ENCODE results near the gene FOXD4L6.

GRCh38 chr9:41128546-41128943 is at the start of gene FOXD4L6:
TSS of gene FOXD4L6 (minus strand) at chr9:41128681.
- RRBS = no CpG with 5 or more reads among the region's 15 CpGs
CAGE:
- cytosol, long polyA plus RNA = no peak
- long polyA plus RNA = no peak
- nucleus, long polyA plus RNA = no peak

GRCh38 chr9:41740987-41741244 is 388.3 kb downstream of the CNTNAP3B start:
- RRBS = no CpG with 5 or more reads among the region's 4 CpGs
CAGE:
- cytosol, long polyA plus RNA = no peak
- long polyA plus RNA = no peak
- nucleus, long polyA plus RNA = no peak

DNA sequence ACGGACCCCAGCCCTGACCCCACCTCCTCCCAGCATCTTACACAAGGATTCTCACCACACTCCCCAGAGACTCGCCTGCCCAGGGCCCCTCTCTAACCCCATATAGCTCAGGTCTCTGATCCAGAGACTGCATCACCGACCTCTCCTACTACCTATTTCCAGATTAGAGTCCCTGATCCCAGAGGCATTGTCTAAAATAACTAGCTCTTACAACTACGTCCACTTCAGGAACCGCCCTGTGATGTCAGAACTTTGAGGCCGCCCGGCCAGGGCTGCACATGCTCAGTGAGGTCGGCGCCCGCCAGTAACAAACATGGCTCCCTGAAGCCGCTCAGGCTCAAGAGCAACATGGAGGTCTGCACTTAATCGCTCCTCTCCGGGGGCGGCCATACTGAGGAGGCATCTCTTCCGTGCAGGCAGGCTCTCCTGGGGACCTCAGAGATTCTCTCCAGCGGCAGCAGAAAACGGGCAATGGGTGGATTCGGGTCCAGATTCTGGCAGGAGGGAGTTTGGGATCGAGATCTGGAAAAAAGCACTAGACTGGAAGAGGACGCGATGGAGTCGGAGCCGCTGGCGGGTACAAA is 1186.1 kb downstream of the SPATA31A7 start:
- RRBS = no CpG with 5 or more reads among the region's 24 CpGs
CAGE:
- cytosol, long polyA plus RNA = no peak
- long polyA plus RNA = no peak
- nucleus, long polyA plus RNA = no peak

DNA sequence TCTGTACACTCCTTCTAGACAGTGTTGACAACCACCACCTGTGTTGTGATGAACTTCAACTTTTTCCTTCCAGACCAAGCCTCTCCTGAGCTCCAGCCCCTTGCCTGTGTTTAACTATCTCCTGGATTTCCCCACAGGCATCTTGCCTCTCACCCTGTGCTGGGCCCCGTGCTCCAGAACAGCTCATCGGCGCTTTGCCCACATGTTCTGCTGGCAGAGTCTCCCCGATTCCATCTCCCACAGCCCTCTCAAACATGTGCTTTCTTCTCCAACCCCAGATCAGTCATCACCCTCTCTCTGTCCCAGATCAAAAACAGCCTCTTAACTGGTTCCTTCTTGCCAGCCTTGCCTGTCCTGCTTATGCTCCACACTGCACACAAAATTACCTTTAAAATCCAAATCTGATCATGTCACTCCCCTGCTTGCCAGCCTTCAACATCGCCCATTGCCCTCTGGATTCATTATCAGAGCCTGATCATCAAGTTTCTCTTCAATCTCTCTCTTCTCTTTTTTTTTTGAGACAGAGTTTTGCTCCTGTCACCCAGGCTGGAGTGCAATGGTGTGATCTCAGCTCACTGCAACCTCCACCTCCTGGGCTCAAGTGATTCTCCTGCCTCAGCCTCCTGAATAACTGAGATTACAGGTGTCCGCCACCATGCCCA is 1959.2 kb downstream of the FOXD4L5 start:
- RRBS = no CpG with 5 or more reads among the region's 6 CpGs
CAGE:
- cytosol, long polyA plus RNA = no peak
- long polyA plus RNA = no peak
- nucleus, long polyA plus RNA = no peak

GRCh38 chr9:63813842-63814327 is 1471.1 kb downstream of the FOXD4L5 start:
- RRBS = no CpG with 5 or more reads among the region's 14 CpGs
CAGE:
- cytosol, long polyA plus RNA = no peak
- long polyA plus RNA = no peak
- nucleus, long polyA plus RNA = no peak

DNA sequence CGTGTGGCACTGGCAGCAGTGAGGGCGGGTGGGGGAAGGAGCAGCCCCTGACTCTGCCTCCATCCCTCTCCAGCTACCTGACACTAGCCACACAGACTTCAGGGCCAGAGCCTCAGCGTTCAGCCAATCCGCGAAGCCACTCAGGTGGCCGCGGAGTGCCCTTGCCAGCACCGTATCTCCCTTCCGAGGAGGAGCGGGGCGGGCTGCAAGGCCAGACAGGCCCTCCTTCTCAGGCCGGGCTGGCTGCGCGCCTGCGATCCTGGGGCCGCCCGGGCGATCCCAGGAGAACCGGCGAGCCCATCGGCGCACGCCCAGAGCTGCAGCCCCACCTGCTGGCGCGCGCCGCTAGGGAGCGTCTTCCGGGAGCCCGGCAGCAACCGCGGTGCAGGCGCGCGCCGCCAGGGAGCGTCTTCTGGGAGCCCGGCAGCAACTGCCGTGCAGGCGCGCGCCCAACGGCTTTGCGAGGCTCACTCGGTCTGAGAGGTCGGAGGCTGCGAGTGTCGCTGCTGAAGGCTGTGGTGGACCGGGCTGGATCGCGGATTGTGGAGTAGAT is 916.0 kb downstream of the FOXD4L5 start:
- RRBS = no CpG with 5 or more reads among the region's 51 CpGs
CAGE:
- cytosol, long polyA plus RNA = no peak
- long polyA plus RNA = no peak
- nucleus, long polyA plus RNA = no peak

- RRBS = no CpG with 5 or more reads among the region's 2 CpGs
CAGE:
- cytosol, long polyA plus RNA = no peak
- long polyA plus RNA = no peak
- nucleus, long polyA plus RNA = no peak
Observed at GRCh38 chr9:64634092-64634403, 651.0 kb downstream of the FOXD4L5 start.

- RRBS = no CpG with 5 or more reads among the region's 1 CpG
CAGE:
- cytosol, long polyA plus RNA = no peak
- long polyA plus RNA = no peak
- nucleus, long polyA plus RNA = no peak
Observed at GRCh38 chr9:64870136-64870291, 415.0 kb downstream of the FOXD4L5 start.

- RRBS = no CpG with 5 or more reads among the region's 5 CpGs
CAGE:
- cytosol, long polyA plus RNA = no peak
- long polyA plus RNA = no peak
- nucleus, long polyA plus RNA = no peak
Observed at GRCh38 chr9:65143849-65144270, 141.1 kb downstream of the FOXD4L5 start.

GRCh38 chr9:65386622-65387257 is 101.7 kb upstream of the FOXD4L5 start:
- RRBS = no CpG with 5 or more reads among the region's 43 CpGs
CAGE:
- cytosol, long polyA plus RNA = no peak
- long polyA plus RNA = no peak
- nucleus, long polyA plus RNA = no peak

DNA sequence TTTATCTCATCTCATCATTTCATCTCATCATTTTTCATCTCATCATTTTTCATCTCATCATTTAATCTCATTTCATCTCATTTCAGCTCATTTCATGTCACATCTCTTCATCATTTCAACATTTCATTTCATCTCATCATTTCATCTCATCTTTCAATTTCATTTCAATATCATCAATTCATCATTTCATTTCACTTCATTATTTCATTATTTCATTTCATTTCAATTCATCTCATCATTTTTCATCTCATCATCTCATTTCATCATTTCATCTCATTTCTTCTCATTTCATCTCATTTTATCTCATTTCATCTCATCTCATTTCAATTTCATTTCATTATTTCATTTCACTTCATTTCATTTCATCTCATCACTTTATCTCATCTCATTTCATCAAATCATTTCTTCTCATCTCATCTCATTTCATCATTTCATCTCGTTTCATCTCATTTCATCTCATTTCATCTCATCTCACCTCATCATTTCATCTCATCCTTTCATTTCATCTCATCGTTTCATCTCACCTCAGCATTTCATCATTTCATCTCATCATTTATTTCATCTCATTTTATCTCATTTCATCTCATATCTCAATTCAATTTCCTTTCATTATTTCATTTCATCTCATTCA is 74.4 kb downstream of the FOXD4L4 start:
- RRBS = no CpG with 5 or more reads among the region's 2 CpGs
CAGE:
- cytosol, long polyA plus RNA = no peak
- long polyA plus RNA = no peak
- nucleus, long polyA plus RNA = no peak

- RRBS = no CpG with 5 or more reads among the region's 2 CpGs
CAGE:
- cytosol, long polyA plus RNA = no peak
- long polyA plus RNA = no peak
- nucleus, long polyA plus RNA = no peak
Observed at GRCh38 chr9:65811875-65812348, 75.0 kb downstream of the FOXD4L4 start.

DNA sequence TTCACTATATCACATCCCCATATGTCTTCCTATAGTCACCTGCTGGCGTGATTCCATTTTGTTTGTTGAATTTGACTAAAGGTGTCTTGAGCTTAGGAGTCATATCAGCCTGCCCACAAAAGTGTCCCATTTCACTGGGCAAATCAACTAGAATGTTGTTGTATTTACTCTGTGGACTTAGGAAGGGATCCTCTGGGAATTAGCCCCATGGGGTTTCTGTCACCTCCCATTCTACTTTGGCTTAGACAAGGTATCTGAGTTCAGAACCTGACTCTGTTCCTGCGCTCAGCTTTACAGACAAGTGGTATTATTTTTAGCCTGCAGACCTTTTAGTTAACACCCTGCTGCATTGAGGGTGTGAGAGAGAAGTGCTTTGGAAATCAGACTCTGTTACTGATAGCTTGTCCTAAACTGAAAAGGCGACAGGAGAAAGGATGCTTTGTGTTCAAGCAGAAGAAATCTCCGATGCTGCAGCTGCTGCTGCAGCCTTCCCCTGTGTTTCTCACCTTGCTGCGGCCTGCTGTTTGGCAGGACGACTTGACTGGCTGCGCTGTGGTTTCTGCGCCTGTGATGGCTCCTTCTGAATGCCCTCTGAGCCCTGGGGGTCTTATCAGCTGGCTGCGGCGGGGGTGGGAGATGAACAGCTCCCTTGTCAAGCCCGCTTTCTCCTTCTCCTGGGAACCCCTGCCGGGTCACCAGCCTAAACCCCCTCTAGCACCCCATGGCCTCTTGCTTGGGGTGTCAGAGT is 61.9 kb downstream of the PGM5 start:
- RRBS = no CpG with 5 or more reads among the region's 12 CpGs
CAGE:
- cytosol, long polyA plus RNA = no peak
- long polyA plus RNA = no peak
- nucleus, long polyA plus RNA = no peak

DNA sequence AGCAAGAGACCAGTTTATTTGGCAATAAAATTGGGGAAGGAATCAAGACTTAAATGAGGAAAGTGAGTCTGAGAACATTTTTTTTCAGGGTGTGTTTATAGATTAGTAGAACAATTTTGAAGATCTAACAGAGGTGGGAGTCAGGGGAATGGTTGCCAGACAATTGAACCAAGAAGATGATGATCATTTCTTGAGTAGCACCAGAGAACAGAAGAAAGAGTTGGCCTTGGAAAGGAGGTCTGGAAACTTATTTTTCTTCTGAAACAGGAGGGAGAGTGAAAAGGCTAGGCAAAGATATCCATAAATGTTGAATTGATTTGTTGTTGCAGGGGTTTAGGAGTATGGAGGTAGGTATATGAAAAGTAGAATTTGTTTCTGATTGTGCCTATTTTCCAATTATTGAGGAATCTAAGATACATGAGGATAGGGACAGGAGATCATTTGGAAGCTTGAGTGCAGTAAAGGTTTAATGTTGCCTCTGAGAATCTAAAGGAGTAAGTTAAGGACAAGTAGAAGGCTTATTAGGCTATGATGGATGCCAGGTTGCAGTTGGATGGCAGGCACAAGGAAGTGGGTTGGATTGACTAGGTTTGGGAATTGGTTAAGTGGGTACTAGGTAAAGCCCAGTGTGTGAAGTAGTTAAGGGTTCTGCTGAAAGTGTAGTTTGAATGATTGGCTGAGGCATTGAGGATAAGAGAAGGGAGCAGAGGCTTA is 4.8 kb downstream of the PABIR1 start:
CAGE:
- cytosol, long polyA plus RNA = no peak
- long polyA plus RNA = no peak
- nucleus, long polyA plus RNA = no peak

DNA sequence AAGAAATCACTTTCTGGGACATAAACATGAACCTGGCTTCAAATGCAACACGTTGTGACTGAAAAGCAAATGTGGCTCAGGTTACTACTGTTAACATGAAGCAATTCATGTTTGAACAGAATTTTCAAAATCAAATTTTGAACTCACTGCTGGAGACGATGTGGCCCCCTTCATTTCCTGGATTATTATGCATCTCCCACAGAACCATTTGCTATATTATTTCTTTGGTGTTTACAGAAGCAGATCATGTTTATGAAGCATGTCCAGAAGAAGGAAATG is 61.2 kb downstream of the PABIR1 start:
- RRBS = no CpG with 5 or more reads among the region's 2 CpGs
CAGE:
- cytosol, long polyA plus RNA = no peak
- long polyA plus RNA = no peak
- nucleus, long polyA plus RNA = no peak

DNA sequence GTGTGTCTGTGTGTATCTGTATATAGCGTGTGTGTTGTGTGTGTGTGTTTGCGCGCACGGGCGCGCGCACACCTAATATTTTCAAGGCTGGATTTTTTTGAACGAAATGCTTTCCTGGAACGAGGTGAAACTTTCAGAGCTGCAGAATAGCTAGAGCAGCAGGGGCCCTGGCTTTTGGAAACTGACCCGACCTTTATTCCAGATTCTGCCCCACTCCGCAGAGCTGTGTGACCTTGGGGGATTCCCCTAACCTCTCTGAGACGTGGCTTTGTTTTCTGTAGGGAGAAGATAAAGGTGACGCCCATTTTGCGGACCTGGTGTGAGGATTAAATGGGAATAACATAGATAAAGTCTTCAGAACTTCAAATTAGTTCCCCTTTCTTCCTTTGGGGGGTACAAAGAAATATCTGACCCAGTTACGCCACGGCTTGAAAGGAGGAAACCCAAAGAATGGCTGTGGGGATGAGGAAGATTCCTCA is 837 bp downstream of the FXN start:
- RRBS = no CpG with 5 or more reads among the region's 16 CpGs
CAGE:
- cytosol, long polyA plus RNA = no peak
- long polyA plus RNA = no peak
- nucleus, long polyA plus RNA = no peak

GRCh38 chr9:69172909-69173446 is 1.1 kb upstream of the TJP2 start:
- RRBS = no CpG with 5 or more reads among the region's 9 CpGs
CAGE:
- cytosol, long polyA plus RNA = no peak
- long polyA plus RNA = no peak
- nucleus, long polyA plus RNA = no peak

DNA sequence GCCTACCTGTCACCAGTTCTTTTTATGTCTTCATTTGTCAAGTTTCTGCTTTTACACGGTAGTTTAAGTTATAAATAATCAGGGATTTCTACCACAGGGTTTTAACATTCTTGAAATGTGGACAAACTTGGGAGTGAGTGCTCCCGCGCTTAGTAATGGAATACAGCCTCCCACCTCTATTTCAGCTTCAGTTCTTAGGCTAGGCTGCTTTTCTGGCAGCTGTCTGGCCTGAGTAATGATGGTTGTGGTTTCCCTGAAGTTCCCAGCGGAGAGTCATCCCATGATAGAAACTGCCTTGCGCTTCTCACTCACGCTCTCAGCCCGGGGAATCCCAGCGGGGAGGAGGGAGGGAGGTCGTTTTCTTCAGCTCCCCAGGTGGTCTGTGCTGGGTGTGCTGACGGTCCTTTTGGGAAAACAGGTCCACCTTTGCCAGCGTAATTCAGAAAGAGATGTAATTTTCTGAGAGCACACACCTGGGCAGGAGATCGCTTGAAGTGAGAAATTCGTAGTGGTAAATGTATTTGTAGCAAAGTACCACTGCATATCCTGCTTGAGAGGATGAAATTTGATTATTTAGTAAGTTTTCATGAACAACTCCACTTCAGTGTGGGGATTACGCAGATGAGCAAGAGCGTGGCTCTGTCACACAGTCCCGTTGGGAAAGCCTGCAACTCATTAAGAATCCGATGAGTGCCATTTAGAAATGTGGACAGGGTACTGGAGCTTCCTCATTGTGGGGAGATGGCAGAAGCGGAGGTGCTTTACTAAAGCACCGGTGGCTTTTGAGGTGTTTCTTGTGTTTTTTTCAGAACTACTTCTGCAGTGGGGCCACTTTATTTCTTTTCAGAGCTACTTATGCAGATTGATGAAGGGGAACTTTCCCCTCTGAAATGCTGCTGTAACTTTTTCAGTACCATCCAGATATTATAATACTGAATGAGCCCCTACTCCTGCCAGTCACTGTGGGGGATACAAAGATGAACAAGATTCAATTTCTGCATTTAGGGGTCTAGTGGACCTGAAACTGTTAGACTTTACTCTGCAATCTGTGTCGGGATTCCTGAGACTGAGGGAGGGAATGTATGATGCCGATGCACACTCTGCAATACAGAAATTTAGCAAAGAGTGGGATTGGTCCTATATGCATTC is 1.3 kb downstream of the TJP2 start:
- RRBS = no CpG with 5 or more reads among the region's 21 CpGs
CAGE:
- cytosol, long polyA plus RNA = no peak
- long polyA plus RNA = no peak
- nucleus, long polyA plus RNA = no peak

DNA sequence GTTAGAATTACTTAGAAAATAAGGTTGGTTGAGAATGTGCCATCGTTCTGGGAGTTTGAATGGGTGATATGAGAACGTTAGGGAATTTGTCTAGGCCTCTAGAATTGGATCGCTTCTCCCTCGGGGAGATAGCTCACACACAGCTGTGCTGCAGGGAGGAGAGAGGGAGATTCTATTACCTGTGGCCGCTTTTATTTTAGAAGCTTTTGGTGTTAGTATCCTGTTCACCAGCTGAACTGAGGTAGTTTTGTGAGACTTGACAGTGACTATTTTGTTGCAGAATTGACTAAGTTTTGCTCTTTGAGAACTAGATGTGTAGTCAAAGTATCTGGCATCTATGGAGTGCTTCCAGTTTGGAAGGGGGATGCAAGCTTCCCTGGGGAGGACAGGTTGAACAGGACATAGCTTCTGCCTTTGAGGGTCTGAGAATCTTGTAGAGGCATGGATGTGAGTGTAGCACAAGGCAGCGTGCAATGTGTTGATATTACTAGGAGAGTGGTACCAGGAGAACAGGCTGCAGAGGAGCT is 73.2 kb downstream of the TJP2 start:
- RRBS = no CpG with 5 or more reads among the region's 6 CpGs
CAGE:
- cytosol, long polyA plus RNA = no peak
- long polyA plus RNA = no peak
- nucleus, long polyA plus RNA = no peak

GRCh38 chr9:69249179-69249577 is 75.1 kb downstream of the TJP2 start:
- RRBS = no CpG with 5 or more reads among the region's 8 CpGs
CAGE:
- cytosol, long polyA plus RNA = no peak
- long polyA plus RNA = no peak
- nucleus, long polyA plus RNA = no peak